H7 (cell line): ENCODE measurements around the genes GPR12, POLR1D and PAN3.

GRCh38 chr13:26412161-26412764, 145.2 kb upstream of the WASF3 start:
- RAMPAGE, long total RNA: no peak

- RAMPAGE, long total RNA: no peak
Measured at GRCh38 chr13:26480514-26480922, 77.0 kb upstream of the WASF3 start.

DNA sequence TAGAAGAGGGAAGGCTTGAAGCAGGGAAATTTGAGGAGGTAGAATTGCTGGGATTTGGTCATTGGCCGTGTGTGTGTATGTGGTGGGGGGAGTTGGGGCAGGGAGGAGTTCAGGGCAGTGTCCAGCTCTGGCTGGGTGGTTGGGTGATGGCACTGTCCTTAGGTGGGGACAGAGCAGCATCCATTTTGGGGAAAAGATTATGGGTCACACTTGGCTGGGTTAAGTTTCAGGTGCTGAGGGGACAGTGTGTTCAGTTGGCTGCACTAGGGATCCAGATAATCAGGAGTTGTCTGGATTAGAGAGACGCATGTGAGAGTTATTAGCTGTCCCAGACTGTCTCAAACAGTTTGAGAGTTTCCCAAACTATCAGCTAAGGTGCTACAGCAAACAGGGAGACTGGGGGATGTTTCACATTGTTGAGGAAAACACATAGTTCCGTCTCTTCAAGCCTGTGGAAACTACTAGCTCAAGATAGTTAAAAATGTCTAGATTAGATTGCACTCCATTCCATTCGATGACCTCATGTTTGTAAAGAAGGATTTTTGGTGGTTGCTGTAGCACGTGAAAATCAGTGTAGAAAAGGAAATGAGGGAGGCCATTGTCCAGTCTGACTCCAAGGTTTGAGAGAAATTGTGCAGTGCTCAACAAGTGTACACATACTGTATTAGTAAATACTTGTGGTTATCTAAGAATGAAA, 3.9 kb downstream of the WASF3 start:
- RAMPAGE, long total RNA: no peak

GRCh38 chr13:26758928-26759599, 1.5 kb downstream of the GPR12 start:
- RAMPAGE, long total RNA: no peak

GRCh38 chr13:26760564-26761365, at the start of gene GPR12:
Gene GPR12, minus strand, starts transcription at chr13:26760786.
- RAMPAGE, long total RNA: no peak

GRCh38 chr13:27006427-27006828, 165.2 kb downstream of the USP12 start:
- RAMPAGE, long total RNA: no peak

DNA sequence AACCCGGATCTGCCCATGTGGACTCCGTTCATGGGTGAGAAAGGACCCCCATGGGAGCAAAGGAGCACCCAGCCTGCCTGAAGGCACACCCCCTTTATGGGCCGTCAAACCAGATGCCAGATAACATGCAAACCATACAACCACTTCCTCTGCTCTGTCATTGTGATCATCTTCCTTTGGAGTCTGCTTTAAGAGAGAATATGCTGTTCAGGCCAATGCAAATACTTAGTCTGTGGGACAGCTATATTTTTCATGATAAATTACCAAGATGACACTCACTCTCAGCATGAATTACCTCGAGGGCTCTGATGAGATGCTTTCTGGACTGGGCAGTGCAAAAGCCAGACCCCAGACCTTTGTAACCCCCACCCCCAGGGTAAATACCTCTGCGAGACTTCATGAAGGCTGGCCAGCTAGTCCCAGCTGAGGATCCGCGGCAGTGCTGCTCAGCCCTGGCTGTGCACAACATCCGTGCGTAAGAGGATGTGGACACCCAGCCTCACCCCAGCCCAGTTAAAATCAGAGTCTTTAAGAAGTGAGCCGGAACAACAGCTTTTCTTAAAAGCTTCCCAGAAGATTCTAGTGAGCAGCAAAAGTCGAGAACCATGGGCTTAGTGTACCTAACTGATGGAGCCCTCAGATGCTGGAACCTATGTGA, 126.5 kb downstream of the USP12 start:
- RAMPAGE, long total RNA: no peak

- RAMPAGE, long total RNA: no peak
Measured at GRCh38 chr13:27298795-27299050, 28.1 kb downstream of the RASL11A start.

DNA sequence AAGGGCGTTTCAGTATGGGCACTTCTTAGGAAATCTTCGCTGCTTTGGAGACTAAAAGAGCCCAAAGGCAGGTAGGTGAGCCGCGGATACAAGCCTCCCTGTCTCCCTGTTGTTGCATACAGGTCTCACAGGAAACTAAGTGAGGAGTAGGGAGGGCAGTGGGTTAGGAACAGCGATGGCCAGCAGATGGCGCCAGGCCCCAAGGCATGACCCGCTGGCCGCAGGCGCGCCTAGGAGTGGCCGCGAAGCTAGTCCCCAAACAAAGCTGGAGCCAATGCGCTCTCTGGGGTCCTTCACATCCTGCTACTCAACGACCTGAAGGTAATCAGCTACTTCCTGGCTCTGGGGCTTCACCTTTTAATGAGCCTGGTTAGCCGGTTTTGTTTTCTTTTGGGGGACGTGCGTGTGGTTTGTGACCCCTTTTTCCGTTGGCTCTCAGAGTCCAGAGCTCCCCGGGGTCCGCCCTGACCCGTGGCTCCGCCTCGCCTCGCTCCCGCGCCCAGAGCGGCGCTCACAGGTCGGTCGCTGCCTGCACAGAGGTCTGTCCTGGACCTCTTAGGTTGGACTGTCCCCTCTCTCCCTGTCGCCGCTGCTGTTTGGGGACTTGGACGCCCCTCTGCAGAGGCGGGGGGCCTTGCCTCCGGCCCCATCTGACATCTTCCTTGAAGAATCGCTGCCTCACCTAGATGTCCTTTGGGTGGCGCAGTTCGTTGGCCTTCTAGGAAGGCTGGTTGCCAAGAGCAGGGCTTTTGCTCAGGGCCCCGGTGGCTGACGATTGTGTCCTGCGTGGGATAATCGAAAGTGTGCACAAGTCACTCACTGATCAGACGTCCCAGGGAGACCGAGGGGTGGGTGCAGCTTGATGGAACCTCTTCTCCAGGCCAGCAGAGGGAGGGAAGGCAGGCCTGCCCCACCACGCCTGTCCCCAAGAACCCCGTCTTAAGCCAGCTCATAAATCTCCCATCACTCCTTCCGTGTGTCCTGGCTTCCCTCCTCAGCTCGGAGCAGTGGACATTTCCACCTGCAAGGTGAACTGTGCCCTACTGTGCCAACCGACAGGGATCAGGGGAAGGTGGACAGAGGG, 62.1 kb upstream of the GTF3A start:
- RAMPAGE, long total RNA: no peak

DNA sequence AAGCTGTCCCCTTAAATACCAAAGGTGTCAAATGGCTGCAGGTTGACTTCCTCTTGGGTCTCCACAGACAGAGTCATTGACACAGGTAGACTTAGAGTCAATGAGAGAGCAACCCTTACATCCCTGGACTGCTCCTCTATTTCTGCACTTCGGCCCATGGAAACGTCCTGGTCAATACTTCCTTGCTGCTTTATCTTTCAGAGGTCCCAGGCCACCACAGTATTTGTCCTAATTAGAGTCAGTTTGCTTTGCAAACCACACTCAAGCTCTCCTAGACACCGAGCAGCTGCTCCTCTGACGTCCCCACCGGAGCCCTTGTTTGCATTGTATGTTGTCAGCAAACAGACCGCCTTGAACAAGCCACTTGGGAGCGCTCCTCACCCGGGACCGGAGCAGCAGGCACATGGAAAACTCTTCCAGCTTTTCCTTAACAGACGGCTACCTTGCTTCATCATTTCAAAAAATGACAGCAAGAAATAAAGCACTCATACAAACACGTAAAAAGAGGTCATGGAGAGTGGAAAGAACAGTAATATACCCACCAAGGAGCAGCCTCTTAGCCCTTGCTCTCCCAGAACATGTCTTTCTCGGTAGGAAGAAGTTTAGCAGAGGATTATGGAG, 51.5 kb upstream of the GTF3A start:
- RAMPAGE, long total RNA: no peak

- RAMPAGE, long total RNA: no peak
Measured at GRCh38 chr13:27448338-27448658, 2.1 kb downstream of the MTIF3 start.

GRCh38 chr13:27593108-27593855, 27.0 kb downstream of the LNX2 start:
- RAMPAGE, long total RNA: no peak

DNA sequence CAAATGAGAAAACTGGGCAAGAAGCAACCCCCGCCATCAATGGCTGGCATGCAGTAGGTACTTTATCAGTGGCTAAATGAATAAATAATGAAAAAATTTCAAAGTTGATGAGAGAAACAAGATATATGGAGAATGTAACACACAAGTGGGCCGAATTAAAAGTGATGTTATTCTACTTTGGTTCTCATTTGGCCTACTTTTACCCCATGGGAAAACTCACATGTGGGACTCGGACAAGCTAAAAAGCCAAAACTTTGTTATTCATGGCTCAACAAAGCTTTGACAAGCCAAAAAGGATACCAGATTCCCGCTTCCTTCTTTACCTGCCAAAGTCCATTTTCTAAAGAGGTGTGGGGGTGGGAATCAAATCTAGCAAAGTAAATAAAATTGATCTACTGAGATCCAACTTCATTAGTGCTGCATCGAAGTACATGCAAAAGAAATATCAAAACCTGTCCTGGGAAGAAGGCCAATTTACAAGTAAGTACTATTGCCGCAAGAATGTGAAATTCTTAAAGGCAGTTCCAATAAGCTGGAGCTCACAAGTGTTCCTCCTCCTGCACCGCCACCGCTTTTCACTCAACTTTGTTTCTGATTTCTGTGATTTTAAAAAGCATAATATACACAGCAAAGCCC, 1.2 kb downstream of the LNX2 start:
- RAMPAGE, long total RNA: no peak

GRCh38 chr13:27621278-27621992, at the start of gene POLR1D:
Gene POLR1D, plus strand, starts transcription at chr13:27621892.
- RAMPAGE, long total RNA: start-site peak on the plus strand at chr13:27621856-27621910, 1,293 reads

DNA sequence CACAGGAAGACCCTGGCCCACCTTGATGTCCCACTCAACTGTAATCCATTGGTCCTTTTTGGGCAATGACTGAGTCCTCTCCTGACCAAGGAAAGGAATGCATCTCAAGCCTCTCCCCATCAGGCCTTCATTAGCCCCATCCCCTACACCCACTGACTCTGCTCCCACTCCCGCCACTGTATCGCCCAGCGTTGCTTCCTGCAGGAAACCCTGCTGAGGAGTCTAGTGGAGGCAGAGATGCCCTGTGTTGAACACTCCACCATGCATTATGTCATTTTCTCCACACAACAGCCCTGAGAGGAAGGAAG, 49.8 kb upstream of the GSX1 start:
- RAMPAGE, long total RNA: no peak

DNA sequence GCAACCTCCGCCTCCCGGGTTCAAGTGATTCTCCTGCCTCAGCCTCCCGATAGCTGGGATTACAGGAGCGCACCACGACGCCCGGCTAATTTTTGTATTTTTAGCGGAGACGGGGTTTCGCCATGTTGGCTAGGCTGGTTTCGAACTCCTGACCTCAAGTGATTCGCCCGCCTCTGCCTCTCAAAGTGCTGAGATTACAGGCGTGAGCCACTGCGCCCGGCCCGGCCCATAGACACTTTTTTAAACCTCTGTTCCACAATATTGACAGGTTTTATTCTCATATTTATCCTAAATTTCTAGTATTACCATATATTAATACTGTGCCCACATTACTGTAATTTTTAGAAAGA, 9.3 kb downstream of the CDX2 start:
- RAMPAGE, long total RNA: no peak

DNA sequence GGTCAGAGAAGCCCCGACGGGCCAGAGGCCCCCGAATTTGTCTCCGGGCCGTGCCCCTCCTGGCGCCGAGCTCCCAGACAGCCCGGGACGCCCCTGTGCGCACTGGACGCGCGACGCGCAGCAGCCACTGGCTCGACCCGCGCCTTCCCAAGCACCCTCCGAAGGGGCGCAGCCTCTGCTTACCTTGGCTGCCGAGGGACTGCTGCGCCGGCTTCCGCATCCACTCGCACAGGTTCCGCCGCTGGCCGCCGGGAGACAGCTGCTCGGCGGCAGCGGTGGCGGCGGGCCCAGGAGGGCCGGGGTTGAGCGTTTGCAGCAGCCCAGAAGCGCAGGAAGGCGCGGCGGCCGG, 858 bp downstream of the CDX2 start:
- RAMPAGE, long total RNA: no peak

DNA sequence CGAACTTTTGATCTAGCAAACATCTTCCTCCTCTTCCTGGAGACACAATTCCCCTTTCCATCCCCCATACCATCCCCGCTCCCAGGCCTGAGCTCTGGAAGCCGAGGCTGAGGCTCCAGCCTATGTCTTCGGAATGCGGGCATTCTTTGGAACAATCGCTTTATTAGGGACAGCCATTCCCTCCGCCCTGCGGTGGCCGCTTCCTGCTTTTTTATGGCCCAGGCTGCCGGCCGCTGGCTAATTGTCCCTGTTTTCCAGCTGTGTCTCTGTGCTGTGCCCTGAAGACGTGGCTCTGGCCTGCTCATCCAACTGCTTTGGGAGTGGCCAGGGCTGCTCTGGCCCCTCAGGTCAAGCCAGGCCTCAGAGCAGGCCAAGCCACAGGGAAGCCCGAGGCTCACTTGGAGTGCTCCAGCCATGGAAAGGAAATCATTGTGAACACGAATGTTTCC, 2.1 kb upstream of the CDX2 start:
- RAMPAGE, long total RNA: no peak

- RAMPAGE, long total RNA: no peak
Measured at GRCh38 chr13:28047839-28048100, 52.6 kb downstream of the FLT3 start.

GRCh38 chr13:28138299-28138678, at the start of gene PAN3:
Gene PAN3, plus strand, starts transcription at chr13:28138545.
- RAMPAGE, long total RNA: no peak